LHCN-M2 (cell line): ENCODE results near the genes B3GALNT1, ZBBX and SERPINI2.

GRCh38 chr3:160401642-160402334, 2.3 kb downstream of the SMC4 start:
- RAMPAGE, long total RNA = no peak

GRCh38 chr3:160416104-160416704, 16.8 kb downstream of the SMC4 start:
- RAMPAGE, long total RNA = no peak

GRCh38 chr3:160419069-160419658, 19.7 kb downstream of the SMC4 start:
- RAMPAGE, long total RNA = no peak

- RAMPAGE, long total RNA = no peak
Observed at GRCh38 chr3:160622523-160623150, 54.3 kb upstream of the ARL14 start.

DNA sequence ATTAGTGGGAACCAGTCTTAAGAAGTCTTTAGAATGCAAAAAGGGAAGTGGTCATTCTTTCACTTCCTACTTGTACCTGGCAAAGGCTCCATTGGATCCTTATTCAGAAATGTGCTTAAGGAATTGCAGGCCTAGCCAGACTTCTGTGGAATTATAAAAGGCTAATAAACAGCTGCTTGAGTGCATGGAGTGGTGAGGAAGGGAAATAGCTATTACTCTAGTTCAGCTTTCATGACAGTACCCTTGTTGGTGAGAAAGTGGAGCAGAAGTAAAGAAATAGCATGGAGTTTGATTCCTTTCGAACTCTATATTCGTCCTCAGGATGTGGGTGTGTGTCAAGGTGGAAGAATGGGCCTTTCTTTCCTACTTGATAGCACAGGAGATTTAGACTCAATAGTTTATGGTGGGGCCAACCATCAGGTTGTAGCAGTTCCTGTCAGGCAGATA, 24.3 kb downstream of the PPM1L start:
- RAMPAGE, long total RNA = no peak

- RAMPAGE, long total RNA = no peak
Observed at GRCh38 chr3:160948555-160948849, 156.6 kb downstream of the B3GALNT1 start.

GRCh38 chr3:160981243-160981585, 123.9 kb downstream of the B3GALNT1 start:
- RAMPAGE, long total RNA = no peak

DNA sequence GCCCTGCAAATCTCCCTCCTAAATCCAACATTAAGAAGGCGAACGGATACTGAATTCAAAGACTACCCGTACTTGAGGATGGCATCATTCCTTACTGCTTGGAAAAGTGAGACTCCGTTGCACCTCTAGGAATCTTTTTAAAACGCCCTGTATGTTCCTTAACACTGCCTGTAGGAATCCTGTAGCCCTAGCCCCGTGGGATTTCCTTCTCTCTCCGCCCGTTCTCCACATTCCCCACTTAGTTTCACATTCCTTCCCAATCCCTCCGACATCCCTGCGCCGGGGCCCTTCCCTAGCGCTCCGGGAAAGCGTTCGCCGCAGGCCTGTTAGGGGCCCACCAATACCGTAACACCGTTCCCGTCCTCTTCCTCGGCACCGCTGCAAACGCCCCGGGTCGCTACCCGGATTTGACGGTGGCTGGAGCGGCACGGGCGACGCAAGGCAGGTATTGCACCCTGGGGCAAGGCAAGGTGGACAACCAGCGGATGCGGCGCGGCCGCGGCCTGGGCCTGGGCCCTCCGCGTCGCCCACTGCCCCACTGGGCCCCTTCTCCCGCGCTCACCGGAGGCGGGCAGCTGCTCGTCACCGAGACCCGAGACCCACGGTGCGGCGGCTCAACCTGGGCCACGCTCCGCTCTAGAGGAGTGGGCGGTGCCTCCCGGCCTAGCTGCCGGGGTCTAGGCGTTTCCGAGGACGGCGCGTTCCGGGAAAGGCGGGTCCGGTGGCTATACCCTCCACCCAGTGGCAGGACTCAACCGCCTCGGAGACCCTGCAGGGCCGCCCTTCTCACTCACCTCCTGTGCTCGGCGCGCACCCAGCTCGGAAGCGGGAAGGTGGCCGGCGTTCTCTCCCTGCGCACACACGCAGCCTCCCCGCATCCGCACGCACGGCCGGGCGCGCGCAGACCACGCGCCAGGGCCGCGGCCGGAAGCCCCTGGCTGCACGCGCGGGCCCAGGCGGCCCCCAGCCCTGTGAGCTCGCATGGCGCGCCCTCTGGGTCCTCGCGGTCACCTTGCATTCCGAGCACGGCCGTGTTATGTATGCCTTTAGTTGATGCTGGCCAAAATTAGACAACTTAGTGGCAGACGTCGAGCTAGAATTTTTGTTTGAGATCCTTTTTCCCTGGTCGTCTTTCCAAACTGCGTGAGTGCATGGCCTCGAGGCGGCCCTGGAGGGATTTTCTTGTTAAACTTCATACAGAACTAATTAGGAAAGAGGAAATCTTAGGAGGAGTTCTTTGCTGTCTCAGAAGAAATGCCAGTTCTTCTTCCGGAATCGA, at the start of gene B3GALNT1:
Gene B3GALNT1, minus strand, starts transcription at position 909 of the 1,279 bp plus-strand sequence.
- RAMPAGE, long total RNA = no peak

- RAMPAGE, long total RNA = no peak
Observed at GRCh38 chr3:161282363-161282807, 61.3 kb downstream of the NMD3 start.

DNA sequence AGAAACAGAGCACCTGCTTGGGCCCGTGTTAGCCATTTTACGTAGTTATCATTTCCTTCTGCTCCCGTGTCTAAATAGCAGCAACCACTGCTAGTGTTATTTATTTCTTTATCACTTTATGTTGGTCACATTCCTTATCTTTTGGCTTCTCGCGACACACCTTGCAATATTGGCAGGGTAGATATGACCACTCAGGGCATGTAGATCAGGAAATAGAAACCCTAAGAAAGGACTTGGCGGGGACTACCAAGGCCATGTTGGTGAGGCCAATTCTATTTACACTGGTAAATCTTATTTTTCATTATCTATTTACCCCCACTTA, 1.8 kb upstream of the SPTSSB start:
- RAMPAGE, long total RNA = no peak

GRCh38 chr3:162411240-162411621, 914.6 kb downstream of the OTOL1 start:
- RAMPAGE, long total RNA = no peak

- RAMPAGE, long total RNA = no peak
Observed at GRCh38 chr3:163499196-163500182, 1578.8 kb downstream of the SI start.

- RAMPAGE, long total RNA = no peak
Observed at GRCh38 chr3:164289252-164289520, 789.1 kb downstream of the SI start.

DNA sequence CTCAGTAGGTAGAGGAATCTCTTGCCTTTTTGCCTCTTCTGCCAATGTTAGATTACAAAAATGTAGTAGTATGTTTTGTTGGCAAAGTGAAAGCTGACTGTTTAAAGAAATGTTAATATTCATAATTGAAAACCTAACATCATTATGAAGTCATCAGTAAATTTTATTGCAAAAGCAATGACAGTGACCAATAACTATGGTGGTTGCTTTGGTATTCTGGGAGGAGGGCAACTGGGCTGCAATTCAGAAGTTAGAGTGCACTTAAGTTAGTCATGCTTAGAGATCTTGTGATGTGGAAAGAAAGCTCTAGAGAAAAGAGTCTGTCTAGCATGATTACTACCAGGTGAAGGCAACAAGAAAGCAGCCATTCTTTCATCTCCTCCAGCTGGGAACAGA, 625.7 kb downstream of the SI start:
- RAMPAGE, long total RNA = no peak

GRCh38 chr3:165206660-165207465, 10.7 kb upstream of the SLITRK3 start:
- RAMPAGE, long total RNA = no peak

- RAMPAGE, long total RNA = no peak
Observed at GRCh38 chr3:167379931-167380565, at the start of gene ZBBX. Gene ZBBX (minus strand): TSS chr3:167380297.

GRCh38 chr3:167473858-167474414, at the start of gene SERPINI2:
Gene SERPINI2 (minus strand): TSS chr3:167474042.
- RAMPAGE, long total RNA = no peak

GRCh38 chr3:167735784-167736178, 260 bp downstream of the SERPINI1 start:
- RAMPAGE, long total RNA = no peak

DNA sequence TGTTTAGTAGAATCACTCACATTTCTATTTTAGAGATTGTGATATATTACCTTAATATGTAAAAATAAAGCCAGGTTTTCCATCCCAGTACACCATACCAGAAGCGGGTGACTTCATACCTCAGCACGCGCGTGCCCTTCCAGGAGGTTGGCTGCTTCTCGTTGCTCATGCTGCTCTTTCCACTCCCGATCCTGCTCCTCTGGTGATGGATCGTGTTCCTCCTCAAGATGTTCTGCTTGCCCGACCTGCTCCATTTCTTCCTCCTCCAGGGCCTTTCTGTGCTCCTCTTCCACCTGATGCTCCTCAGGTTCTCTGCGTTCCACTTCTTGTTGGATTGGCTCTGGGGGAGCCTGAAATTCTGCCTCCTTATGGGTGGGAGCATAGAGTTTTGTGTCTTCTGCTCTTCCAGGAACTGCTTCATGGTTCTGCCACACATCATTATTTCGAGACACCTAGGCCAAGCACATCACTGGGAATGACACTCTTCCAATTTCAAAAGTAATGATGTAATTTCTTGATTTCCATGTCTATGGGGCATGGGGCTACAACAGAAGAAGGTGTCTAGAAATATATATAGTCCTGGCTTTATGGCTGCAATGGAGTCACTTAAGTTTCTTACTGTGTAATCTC, 63.2 kb downstream of the GOLIM4 start:
- RAMPAGE, long total RNA = no peak

GRCh38 chr3:168095973-168096176, 151 bp upstream of the GOLIM4 start:
- RAMPAGE, long total RNA = no peak